Endodermal cell (in vitro differentiated cells): ENCODE results near the genes CALU, TNPO3 and TSPAN33.

GRCh38 chr7:128645676-128646073 is 26.4 kb upstream of the GARIN1A start:
- PRO-cap = no peak

- PRO-cap = bidirectional peak, plus-strand start at chr7:128739404, minus-strand start at chr7:128739154; bidirectional peak, plus-strand start at chr7:128739942, minus-strand start at chr7:128739808
These were observed at the start of gene CALU for GRCh38 chr7:128738897-128740170. Gene CALU (plus strand): TSS chr7:128739359.

GRCh38 chr7:128833002-128833634 is 2.9 kb downstream of the FLNC start:
- PRO-cap = no peak

DNA sequence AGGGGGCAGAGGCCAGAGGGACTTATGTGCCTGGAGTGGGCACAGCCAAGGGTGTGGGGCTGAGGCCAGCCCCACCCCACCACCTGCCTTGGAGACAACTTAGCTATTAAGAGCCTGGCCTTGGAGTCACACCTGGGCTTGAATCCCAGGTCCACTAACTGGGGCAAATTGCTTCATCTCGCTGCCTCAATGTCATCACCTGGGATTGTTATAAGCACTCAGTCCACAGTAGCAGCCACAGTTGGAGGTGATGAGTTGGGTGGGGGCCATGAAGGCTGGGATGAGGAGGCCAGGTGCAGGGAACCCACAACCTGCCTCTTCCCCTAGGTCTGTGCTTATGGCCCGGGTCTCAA is 14.1 kb downstream of the FLNC start:
- PRO-cap = no peak

DNA sequence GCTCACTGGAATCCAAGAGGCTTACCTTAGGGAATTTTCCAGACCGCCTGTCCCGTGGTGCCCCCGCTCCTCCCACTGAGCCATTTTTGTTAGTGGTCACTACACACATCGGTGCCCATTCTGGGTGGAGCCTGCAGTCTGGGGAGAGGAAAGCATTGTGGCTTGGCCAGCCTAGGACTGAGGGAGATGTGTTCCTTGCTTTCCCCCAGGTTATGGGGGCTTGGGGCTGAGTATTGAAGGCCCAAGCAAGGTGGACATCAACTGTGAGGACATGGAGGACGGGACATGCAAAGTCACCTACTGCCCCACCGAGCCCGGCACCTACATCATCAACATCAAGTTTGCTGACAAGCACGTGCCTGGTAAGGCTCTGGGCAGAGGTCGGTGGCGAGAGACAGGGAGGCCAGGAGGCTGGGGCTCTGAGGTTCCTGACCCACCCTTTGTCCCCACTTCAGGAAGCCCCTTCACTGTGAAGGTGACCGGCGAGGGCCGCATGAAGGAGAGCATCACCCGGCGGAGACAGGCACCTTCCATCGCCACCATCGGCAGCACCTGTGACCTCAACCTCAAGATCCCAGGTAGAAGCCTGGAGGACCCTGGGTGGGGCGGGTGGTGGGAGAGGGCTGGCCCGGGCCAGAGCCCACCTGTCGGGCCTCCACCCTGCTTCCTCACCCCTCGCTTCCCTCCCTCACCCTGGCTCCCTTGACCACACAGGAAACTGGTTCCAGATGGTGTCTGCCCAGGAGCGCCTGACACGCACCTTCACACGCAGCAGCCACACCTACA is 9.2 kb upstream of the ATP6V1F start:
- PRO-cap = no peak

DNA sequence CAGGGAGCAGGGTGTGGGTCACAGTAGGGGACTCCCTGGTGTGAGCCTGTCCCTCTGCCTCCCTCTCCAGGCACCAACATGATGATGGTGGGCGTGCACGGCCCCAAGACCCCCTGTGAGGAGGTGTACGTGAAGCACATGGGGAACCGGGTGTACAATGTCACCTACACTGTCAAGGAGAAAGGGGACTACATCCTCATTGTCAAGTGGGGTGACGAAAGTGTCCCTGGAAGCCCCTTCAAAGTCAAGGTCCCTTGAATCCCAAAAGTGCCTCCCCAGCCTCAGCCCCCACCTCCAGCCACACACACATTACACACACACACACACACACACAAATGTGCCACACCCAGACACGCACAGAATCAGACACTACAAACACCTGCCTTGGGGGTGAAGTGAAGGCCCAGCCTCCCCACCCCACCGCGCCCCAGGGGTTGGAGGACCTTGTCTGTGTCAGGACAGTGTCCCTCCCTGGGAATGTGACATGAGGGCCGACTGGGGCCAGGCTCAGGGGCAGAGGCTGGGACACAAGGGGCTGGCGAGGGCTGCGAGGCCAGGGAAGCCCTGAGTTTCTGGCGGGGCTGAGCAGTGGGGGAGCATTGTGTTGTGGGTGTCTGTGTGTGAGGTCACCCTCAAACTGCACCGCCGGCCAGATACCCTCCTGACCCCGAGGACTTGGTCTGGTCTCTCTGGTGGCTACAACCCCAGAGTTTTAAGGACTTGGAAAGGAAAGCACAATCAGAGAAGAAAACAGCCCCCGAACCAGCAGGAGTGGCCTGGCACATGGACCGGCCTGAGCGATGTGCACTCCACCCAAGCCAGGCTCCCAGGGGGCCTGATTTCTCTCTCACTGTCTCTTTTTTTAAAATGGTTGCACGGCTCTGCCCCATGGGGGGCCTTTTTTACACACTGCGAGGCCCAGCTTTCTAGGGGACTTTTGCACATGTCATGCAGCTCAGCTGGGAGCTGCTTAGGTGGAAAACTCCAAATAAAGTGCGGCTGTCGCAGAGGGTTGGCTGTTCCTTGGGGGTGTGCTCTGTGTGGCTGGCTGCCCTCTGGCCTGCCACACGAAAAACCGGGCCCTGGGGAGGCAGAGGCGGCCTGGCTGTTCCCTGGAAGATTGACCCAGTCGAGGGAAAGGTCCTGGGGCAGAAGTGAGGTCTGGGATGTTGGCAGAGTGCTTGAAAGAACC is 4.0 kb upstream of the ATP6V1F start:
- PRO-cap = no peak

DNA sequence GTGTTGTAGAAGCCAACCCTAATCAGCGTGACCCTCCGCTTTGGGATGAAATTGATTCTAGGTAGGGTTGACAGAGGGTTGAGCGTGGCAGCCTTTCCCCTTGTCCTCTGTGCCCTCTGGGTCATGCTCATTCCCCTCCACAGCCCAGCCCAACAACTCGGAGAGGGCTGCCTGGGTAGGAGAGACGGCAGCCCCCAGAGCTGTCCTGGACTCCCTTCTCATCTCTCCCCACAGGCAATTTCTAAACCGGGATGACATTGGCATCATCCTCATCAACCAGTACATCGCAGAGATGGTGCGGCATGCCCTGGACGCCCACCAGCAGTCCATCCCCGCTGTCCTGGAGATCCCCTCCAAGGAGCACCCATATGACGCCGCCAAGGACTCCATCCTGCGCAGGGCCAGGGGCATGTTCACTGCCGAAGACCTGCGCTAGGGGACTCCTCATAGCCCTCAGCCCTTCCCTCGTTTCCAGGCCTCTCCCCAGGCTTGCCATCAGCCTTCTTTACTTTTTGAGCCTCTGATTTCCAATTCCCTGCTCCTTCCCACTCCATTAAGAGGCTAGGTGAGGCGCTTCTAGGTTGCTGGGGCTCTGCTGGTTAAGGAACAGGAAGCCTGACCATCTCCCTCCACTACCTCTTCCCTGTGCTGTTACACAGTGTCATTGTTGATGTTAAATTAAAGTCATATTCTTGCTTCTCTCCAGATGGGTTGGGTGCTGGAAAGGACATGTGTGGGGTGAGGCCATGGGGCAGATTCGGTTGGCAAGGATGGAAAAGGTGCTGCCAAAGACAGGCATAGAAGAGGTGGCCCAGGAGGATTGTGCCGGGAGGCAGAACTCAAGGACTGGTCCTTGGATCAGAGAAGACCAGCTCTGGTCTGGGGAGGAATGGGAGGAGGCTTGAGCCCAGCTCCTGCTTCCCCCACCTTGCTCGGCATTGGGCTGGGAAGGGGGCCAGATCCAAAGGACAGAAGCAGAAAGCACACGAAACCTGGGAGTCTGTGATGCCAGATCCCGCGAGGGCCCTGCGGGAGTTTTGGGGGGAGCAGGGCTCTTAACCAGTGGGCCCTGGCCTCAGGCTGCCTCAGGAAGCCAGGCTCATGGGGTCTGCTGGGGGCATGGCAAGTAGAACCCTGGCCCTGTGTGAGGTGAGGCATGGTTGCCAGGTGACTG is 600 bp upstream of the ATP6V1FNB start:
- PRO-cap = no peak

GRCh38 chr7:128902845-128903675 is 7.4 kb downstream of the KCP start:
- PRO-cap = no peak

GRCh38 chr7:128953910-128954606 is 16.3 kb downstream of the IRF5 start:
- PRO-cap = no peak

DNA sequence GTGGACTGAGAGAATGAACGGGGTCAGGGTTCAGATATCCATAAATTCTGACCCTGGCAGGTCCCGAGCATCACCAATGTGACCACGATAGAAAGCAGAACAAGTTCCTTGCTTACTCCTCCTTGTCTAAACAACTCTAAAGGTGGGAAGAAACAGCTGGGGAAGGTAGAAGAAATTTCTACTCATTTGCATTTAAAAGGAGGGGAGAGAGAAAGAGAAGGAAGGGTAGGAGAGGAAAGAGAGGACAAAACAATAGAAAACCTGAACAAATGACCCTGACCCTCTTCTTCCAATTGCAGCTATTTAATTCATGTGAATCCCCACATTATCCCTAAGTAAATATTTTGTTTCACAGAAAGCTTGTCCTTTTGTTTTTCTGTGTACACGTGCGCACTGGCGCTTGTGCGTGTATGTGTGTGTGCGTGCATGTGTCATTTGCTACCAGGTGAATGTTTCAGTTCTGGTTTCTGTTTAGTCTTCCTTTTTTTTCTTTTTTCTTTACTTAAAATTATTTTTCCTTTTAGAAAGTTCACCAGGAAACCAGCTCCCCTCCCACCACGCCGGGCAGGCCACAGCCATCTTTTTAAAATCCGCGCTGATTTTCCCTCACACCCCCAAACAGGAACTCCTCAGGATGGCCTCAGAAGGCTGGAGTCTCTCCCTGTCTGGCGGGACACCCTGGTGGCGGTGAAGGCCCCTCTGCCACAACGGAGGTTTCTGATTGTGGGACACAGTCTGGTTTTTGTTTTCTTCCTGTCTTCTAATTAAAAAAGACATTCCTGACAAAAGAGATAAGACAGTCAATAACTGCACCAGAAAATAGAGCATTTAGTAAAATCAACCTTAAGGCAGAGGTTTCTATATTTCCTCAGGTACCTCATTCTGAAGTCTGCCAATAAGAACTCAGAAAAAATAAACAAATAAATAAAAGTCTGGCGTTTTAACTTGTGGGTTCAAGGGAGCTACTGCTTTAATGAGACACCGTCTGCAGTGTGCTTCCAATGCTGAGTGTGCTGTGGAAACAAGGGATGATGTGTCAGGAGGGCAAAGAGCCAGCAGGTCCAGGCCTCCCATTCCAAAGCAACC is 17.2 kb downstream of the IRF5 start:
- PRO-cap = no peak

DNA sequence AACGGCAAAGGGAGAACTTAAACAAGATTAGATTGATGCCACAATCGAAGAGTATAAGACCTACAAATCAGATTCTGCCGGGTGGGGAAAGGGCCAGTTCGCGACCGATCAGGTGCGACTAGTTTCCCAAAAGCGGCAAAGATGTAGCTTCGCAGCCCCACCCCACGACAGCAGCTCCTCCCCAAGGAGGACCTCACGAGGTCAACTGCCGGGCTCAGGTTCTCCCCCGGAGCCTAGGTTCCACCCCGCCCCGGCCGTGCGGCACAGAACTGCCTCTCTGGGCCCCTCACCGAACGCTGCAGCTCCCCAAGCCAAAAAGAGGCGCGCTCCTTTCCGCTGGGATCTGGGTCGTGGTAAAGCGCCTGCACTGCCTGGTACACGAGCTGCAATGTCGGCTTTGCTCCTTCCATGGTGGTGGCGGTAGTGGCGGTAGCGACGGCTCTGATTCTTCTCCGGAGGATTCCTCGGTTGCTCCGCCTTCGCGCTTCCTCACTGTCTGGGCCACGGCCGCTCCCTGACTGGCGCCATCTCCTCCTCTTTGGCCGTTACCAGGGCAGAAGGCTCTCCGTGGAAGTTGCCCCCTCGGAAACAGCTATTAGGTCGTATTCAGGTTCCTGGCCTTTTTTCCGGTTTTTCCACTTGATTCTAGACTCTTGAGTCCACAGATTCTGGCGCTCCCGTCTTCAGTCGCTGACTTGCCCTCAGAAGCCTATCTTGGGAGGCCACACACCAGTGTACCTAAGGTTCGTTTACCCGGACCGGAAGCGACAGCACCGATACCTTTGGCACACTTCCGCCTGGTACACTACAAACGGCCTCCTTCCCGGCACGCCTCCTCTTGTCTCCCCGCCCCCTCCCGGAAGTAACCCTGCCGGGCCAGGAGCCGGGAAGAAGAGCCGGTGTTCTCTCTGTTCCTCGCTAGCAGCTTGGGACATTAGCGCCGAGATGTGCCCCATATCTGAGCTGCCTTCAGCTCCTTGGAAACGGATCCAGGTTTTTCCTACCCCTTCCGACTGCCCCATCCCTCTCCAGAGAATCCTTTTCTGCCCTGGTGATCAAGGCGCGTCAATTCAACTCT is at the start of gene TNPO3:
TSS of gene TNPO3 (minus strand) at position 751 of the 1,078 bp plus-strand sequence.
- PRO-cap = bidirectional peak, plus-strand start at position 264 of the sequence, minus-strand start at position 134 of the sequence; bidirectional peak, plus-strand start at position 489 of the sequence, minus-strand start at position 520 of the sequence; bidirectional peak, plus-strand start at position 932 of the sequence, minus-strand start at position 751 of the sequence

DNA sequence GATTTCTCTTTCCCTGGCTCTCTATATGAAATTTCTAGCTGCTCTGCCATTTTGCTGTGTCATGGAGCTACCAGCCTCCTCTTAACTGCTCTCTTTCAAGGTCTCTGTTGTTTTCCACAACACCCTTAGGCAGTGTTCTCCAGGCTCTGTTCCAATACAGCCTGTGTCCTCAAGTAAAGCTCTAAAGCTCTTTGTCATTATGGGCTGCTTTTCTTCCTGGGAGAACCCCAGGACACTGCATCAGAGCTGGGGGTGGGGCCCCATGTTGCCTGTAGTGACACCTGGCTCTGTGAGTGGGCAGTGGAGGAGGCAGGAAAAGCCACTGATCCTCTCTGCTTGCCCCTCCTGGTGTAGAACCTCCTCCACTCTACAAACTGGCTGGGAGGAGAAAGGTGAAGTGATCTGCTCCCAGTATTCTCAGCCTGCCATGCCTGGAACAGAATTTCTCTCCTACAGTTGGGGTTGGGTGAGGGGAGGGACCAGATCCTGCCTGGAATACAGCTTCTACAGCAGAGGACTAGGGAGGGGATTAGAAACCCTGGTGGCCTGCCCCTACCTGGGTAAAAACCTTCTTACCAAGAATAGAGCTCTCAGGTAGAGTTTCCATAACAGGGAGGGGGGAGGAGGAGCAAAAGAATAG is 33.8 kb upstream of the TSPAN33 start:
- PRO-cap = bidirectional peak, plus-strand start at position 365 of the sequence, minus-strand start at position 193 of the sequence

DNA sequence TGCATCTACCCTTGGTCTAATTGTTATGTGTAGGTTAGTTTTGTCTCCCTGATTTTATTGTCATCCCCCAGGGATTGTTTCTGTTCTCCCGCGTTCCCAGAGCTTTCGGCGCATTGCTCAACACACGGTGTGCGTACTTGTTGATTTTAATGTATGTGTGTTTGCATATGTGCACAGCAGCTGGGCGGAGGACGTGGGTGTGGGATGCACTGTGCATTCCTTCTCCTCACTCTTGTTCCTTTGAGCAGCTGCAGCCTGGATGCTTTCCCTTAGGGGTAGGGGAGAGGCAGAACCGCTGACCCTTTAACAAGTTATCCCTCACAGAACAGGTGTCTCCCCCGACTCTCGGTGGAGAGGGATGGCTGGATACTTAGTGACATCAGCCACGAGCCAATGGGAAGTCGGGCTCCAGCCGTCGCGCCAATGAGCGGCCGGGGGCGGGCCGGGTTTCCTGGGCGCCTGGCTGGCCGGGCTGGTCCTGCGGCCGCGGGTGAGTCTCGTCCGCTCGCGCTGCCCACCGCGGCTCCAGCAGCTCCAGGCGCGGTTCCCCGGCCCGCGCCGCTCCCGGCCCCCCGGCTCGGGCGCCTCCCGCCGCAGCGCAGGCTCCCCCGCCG is at the start of gene TSPAN33:
TSS of gene TSPAN33 (plus strand) at position 452 of the 614 bp plus-strand sequence.
- PRO-cap = no peak

- PRO-cap = no peak
These were observed 2.0 kb downstream of the STRIP2 start for GRCh38 chr7:129436011-129436855.

GRCh38 chr7:129611221-129611536 is 341 bp upstream of the NRF1 start:
- PRO-cap = bidirectional peak, plus-strand start at chr7:129611391, minus-strand start at chr7:129611467

GRCh38 chr7:129612721-129613513 is 1.4 kb downstream of the NRF1 start:
- PRO-cap = no peak

GRCh38 chr7:129618600-129619350 is 7.3 kb downstream of the NRF1 start:
- PRO-cap = no peak

GRCh38 chr7:129731026-129731584 is 119.6 kb downstream of the NRF1 start:
- PRO-cap = no peak

DNA sequence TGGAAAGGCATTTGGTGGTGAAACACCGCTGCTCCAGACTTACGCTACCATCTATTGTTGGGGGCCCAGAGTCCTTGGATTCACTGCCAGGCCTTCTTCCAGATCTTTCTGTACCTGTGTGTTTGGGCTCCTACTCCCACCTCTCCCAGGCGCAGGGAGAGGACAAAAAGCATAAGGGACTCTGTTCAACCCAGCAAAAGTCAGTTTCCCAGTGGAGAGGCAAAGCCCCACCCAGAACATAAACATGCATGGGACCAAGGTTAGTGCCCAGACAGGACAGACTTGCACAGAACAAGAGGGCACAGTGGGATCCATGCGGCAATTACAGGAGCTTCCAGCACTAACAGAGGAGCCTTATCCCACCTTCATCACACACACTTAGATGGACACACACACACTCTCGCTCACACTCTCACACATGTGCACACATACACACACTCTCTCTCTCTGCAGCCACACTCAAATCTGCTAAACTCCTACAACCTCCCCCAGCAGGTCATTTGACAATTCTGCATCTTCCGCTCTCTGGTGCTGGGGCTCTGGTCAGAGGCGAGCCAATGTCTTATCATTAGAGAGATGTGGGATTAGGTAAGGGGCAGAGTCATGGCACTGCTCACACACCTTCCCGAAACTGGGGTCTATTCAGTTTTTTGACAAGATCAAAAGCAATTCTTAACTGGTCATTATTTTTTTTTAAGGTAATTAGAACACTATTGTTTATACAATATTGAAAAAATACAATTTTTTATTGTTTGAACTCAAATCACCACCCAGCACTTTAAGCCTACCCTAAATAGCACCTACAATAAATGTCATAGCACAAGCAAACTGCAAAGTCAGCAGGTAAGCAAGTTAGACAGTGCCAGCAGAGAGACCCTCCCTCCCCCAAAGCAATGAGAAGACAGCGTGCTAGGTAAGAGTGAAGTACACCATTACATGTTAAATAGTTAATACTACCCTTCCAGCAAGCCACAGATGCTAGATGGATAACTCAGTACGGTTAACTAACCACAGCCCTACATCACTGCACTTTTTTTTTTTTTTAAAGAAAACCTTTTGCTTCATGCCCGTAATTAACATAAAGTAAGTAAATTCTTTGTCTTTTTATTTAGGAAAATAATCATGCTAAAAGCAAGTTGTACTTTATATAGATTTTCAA is 120.3 kb downstream of the UBE2H start:
- PRO-cap = no peak

GRCh38 chr7:129913290-129913962 is 39.3 kb downstream of the UBE2H start:
- PRO-cap = no peak